Subcutaneous preadipocyte (primary cell): Measurements from ENCODE around the genes KIFC3, NDRG4 and GOT2.

- CAGE, long polyA plus RNA: no peak
Measured at GRCh38 chr16:57802226-57802887, at the start of gene KIFC3. Gene KIFC3 (minus strand): TSS chr16:57802491.

- CAGE, long polyA plus RNA: no peak
Measured at GRCh38 chr16:57810192-57810721, 8.0 kb upstream of the KIFC3 start.

- CAGE, long polyA plus RNA: no peak
Measured at GRCh38 chr16:58196692-58197547, 986 bp downstream of the CSNK2A2 start.

DNA sequence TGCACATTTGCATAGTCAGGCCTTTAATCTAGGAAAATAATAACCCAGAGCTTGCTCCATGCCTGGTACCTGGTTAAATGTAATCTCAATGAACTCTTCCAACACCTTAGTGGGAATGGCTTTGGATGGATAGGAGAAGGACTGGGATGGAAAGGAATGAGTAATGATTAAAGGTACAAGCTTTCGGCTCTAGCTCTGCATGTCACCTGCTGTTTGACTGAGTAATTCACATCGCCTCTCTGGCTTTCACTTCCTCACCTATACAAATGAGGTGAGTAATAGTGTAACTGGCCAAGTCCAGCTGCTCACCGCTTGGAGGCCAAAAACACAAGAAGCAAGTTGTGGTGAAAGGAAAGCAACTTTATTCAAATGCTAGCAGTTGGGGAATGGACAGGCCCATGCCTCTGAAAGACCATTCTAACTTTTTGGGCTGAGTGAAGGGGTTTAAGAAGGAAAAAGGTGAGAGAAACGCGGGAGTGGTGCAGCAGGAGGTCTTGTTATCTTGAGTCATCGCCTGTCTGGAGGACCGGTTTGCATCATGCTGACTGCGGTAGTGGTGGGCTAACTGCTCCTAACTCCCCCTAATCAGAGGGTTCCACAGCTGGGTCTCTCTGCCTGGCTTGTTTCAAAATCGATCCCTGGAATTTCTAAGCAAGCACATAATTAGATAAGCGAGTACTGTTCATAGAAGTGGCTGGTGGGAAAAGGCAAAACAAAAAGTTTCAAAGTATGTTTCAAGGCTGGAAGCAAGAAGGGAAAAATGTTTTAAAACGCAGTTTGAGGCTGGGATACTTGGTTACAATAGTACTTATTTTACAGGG is 6.1 kb upstream of the CCDC113 start:
- CAGE, long polyA plus RNA: no peak

- CAGE, long polyA plus RNA: no peak
Measured at GRCh38 chr16:58424326-58424638, 32.0 kb downstream of the GINS3 start.

- CAGE, long polyA plus RNA: no peak
Measured at GRCh38 chr16:58494958-58496190, 4.6 kb upstream of the NDRG4 start.

DNA sequence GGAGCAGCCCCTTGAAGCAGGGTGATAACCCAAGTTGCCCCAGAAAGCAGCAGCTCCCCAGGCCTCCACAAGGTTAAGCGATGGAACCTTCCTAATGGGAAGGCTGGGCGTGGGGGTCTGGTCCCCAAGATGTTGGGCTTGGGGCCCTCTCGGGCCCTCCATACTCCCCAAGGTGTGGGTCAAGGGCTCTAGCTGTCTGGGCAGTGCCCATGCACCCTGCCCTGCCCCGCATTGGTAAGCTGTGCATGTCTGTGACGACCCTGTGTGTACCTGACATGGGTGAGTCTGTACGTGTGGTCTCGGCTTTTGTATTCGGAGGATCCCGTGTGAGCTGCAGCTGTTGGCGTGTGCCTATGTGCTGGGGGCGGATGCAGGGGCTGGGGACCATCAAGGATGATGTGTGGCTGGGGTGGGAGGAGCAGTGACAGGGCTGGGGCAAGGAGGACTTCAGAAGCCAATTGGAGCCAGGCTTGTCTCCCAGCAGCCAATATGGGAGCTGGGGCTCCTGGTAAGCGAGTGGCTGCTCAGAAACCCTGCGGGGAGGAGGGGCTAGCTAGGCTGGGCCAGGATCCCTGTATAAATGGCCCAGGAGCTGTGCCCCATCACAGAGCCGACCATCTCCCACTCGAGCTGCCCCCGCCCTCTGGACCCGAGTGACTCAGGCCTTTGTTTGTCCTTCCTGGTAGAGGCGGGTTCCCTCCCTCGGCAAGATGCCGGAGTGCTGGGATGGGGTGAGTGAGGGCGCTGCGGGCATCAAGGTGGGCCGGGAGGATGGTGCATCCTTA is at the start of gene NDRG4:
Gene NDRG4, plus strand, starts transcription at position 605 of the 785 bp plus-strand sequence.
- CAGE, long polyA plus RNA: no peak

DNA sequence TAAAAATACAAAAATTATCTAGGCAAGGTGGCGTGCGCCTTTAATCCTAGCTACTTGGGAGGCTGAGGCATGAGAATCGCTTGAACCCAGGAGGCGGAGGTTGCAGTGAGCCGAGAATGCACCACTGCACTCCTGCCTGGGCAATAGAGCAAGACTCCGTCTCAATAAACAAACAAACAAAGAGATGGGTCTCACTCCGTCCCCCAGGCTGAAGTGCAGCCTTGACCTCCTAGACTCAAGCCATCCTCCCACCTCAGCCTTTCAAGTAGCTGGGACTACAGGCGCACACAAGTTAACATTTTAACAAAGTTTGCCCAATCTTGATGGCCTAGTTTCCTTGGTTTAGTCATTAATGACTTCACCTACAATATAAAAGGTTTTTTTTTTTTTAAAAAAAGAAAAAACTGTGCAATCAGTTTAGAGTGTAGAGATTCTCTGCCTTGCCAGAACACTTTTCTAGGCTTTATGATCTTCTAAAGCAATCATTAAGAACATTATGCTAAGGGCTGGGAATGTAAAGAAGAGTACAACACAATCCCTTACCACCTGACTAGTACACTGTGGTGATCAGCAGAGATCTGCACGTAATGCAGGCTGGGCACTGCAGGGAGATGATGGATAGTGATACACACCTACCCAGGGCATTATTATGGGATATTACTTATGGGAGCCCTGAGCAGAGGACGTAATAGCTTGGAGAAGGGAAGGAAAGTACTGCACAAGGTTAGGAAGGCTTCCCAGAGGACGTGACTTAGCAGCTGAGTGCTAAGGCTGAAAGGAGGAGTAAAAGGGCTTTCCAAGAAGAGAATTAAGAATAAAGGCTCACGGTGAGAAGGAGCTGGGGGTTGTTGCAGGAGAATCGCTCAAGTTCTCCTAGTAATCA is 6.9 kb downstream of the GOT2 start:
- CAGE, long polyA plus RNA: no peak

DNA sequence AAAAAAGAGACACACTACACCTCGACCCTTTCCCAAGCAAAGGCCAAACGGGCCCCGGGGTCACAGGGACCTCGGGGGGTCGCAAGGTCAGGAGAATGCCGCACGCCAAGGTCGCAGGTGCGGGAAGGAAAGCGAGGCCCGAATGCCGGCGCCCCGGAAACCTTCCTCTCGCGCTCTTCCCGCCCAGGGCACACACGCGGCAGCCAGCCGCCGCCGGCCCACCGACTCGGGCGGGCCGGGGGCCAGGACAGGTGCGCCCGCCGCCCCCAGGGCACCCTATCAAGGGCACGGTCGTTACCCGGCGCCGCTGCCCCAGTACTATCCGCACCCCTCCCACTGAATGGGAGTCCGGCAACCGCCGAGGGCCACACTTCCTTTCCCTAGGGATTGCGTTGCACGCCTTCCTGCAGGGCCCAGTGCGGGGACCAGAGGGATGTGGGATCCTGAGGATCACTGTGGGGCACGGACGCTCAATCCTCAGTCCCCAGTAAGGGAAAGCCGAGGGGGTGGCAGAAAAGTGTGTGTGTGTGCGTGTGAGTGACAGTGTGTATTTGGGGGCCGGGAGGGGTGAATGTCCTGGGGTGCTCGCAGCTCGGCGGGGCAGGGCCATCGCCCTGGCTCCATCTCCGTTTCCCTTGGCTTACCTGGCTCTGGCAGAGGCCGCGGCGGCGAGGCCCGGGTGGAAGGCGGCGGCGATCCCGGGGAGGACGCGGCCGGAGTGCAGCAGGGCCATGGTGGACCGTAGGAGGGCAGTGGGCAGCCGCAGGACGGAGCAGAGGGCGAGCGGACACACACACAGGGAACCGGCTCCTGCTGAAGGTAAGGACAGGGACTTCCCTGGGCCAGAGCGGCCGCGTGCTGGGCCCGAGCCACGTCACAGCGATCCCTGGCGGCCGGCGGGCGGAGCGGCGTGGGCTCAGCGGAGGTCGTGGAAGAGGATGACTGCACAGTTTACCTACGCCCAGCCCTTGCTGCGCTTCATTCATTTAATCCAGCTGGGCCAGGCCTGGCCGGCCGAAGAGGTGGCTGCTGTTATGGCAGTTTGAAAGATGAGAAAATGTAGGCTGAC is at the start of gene GOT2:
Gene GOT2, minus strand, starts transcription at position 821 of the 1,069 bp plus-strand sequence.
- CAGE, long polyA plus RNA: start-site peak on the minus strand centred at position 841 of the sequence, 52 bp wide, 90 and 113 reads in 2 replicates

DNA sequence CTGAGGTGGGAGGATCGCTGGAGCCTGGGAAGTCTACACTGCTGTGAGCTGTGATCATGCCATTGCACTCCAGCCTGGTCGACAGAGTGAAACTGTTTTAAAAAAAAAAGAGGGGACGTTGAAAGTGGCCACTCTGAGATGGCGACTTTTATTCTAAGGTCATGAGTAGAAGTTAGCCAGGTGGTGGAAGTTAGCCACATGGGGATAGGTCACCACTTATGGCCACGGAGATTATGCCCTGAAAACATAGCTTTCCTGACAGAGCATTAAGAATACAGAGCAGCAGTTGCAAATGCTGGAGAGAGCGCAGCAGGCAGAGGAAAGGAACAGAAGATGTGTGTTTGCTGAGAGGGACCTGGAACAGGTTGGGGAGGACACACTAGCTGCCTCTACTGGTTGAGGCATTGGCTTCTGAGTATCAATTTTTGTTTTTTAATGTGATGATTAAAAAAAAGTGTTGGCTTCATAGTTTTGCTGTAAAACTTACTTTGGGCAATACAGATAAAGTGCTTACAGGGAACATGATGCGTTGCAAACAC is 118.3 kb upstream of the GOT2 start:
- CAGE, long polyA plus RNA: no peak

- CAGE, long polyA plus RNA: no peak
Measured at GRCh38 chr16:59210776-59211439, 476.8 kb upstream of the GOT2 start.

GRCh38 chr16:64864218-64864665 is 257.6 kb downstream of the CDH11 start:
- CAGE, long polyA plus RNA: no peak

GRCh38 chr16:65004585-65005150 is 117.2 kb downstream of the CDH11 start:
- CAGE, long polyA plus RNA: no peak

- CAGE, long polyA plus RNA: no peak
Measured at GRCh38 chr16:65120566-65121595, 982 bp downstream of the CDH11 start.

DNA sequence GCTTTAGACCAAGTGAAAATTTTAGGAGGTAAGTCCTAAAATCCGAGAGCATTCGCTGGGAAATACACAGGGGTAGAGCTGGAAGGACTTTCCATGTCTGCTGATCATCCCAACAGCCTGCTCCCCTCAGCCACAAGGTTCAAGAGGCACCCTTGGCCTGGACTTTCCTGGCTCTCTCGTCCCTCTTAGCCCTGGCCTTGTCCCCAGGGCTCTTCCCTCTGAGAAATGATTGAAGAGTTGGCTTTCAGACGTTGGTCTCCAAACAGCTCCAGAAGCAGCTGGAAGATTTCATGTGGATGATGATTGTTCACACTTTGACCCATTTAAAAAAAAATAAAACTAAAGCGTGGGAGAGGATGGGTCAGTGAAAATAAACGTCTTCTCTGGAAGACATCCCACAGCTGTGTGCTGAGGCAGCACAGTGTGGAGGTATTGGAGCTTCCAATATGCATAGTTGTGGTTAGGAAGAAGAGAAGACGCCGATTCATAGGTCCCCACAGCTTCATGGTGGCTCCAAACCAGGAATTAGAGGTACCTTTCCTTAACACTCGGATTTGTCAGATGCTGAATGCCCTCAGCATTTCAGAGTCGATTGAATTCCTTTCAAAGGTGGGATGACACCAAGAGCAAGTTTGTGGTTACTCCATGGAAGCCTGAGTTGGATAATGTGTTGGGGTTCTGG is 54.8 kb upstream of the CDH11 start:
- CAGE, long polyA plus RNA: no peak

GRCh38 chr16:65728012-65728708 is 606.3 kb upstream of the CDH11 start:
- CAGE, long polyA plus RNA: no peak

- CAGE, long polyA plus RNA: no peak
Measured at GRCh38 chr16:66166444-66167071, 199.9 kb upstream of the CDH5 start.

- CAGE, long polyA plus RNA: no peak
Measured at GRCh38 chr16:66512734-66513088, 37.2 kb downstream of the TK2 start.

GRCh38 chr16:66521575-66522646 is 28.0 kb downstream of the TK2 start:
- CAGE, long polyA plus RNA: no peak

DNA sequence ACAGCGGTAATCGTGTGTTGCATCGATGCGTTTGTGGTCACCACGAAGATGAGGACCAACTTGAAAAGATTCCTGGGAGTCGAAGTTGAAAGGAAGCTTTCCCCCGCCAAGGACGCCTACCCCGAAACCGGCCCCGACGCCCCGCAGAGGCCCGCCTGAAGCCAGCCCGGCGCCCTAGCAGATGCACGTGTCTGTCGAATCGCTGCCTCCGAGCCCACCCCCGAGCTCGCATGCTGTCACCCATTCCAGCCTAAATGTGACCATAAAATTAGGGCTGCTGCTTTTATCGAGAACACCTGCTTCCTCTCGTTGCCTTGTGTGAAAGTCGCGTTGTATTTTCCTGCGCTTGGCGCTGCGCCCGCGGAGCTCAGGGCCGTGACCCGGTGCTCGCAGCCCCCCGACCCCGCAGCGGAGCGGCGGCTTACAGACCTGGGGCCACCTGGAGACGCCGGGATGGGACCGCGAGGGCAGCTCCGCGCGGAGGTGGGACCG is 374 bp upstream of the CMTM2 start:
- CAGE, long polyA plus RNA: no peak